ENCODE results near the gene MUC4.

DNA sequence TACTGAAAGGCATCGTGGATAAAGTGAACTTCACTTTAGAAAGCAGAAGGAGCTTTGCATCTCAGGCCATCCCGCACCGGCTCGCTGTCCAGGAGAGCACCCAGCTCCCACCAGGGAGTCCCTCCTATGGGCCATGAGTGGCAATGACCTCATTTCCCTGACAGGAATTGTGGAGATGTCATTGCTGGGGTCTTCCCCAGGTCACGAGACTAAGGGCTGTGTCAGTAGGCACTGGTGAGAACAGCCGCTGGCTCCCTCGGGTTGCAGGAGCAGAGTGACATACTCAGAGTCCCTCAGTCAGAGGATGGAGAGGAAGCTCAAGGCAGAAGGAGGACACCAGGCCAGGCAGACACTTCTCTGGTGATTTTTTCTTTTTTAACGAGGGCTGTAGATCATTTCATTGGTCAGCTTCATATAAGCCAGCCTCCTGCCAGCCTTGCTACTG, 97.2 kb downstream of the XXYLT1 start:
- PRO-cap: no peak
- RAMPAGE, long total RNA, 2 experiments: no peak in any of the 2 experiments

GRCh38 chr3:195178018-195178880, 92.7 kb downstream of the XXYLT1 start:
- PRO-cap: no peak
- RAMPAGE, long total RNA, 2 experiments: no peak in any of the 2 experiments

DNA sequence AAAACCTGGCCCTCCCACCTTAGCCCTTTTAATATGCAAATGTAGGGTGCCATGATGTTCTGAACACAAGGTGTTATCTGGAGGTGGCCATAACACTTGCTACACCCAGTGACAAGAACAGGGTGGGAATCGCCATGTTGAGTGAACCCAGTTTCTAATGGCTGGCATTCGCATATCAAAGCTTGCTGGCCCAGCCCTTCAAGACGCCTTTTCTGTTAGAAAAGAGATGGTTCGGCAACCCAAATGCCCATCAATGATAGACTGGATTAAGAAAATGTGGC, 28.3 kb downstream of the XXYLT1 start:
- PRO-cap: no peak
- RAMPAGE, long total RNA, 2 experiments: no peak in any of the 2 experiments

DNA sequence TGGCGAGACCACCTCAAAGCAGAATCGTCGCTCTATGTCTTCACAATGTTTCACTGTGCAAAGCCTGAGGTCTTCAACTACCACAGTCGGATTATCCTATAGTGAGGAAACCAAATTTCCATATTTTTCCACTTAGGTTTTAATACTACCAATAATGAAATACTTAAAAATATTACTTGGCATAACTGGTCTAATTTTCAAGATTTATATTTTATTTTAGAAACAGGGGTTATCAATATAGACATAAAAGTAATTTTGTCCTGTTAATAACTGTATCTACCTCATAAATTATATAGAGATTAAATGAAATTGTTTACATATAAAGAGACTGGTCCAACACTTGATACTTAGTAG, 36.2 kb upstream of the XXYLT1 start:
- PRO-cap: no peak
- RAMPAGE, long total RNA, 2 experiments: no peak in any of the 2 experiments

- PRO-cap: unidirectional peak, plus-strand start at chr3:195542778; bidirectional peak, plus-strand start at chr3:195542918, minus-strand start at chr3:195542843
- RAMPAGE, long total RNA, 2 experiments: no peak in any of the 2 experiments
Observed at GRCh38 chr3:195542565-195543046, 519 bp downstream of the PPP1R2 start.

GRCh38 chr3:195583063-195583445, 686 bp downstream of the APOD start:
- PRO-cap: no peak
- RAMPAGE, long total RNA, 2 experiments: no peak in any of the 2 experiments

GRCh38 chr3:195612175-195612701, 28.5 kb upstream of the APOD start:
- PRO-cap: no peak
- RAMPAGE, long total RNA, 2 experiments: no peak in any of the 2 experiments

- PRO-cap: no peak
- RAMPAGE, long total RNA, 2 experiments: no peak in any of the 2 experiments
Observed at GRCh38 chr3:195693483-195694461, 27.0 kb upstream of the MUC20 start.

GRCh38 chr3:195801636-195802723, 9.7 kb downstream of the MUC4 start:
- PRO-cap: no peak
- RAMPAGE, long total RNA, 2 experiments: no peak in any of the 2 experiments

- PRO-cap: no peak
- RAMPAGE, long total RNA, 2 experiments: start-site peak on the minus strand in 2 of 2 experiments, at chr3:195811867-195811934 at its widest, 130 to 746 reads per replicate
Observed at GRCh38 chr3:195811550-195812264, at the start of gene MUC4. Gene MUC4 (minus strand): TSS chr3:195811929.

GRCh38 chr3:195849673-195850050, 37.9 kb upstream of the MUC4 start:
- PRO-cap: no peak
- RAMPAGE, long total RNA, 2 experiments: no peak in any of the 2 experiments

GRCh38 chr3:195877313-195877645, 31.1 kb downstream of the TNK2 start:
- PRO-cap: no peak
- RAMPAGE, long total RNA, 2 experiments: no peak in any of the 2 experiments

GRCh38 chr3:195898355-195898810, 10.0 kb downstream of the TNK2 start:
- PRO-cap: no peak
- RAMPAGE, long total RNA, 2 experiments: no peak in any of the 2 experiments

DNA sequence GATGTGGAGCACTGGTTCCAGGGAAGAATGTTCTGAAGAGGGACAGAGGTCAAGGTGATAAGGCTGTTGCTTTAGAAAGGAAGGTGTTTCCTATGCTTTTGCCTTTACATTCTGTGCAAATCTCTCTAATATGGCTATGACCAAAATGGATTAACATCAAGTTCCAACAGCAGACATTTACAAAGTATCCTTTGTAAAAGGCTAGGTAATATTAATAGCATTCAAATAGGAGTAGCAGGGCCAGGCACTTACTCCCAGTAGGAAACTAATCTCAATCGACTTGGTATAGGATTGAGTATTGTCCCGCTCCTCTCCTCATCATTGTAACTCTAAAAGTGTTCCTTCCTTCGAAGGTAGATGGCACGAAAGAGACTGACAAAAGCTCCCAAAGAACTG, 21.2 kb downstream of the SLC51A start:
- PRO-cap: no peak
- RAMPAGE, long total RNA, 2 experiments: no peak in any of the 2 experiments

- PRO-cap: no peak
- RAMPAGE, long total RNA, 2 experiments: no peak in any of the 2 experiments
Observed at GRCh38 chr3:196355493-196356221, 17.5 kb upstream of the TM4SF19 start.

DNA sequence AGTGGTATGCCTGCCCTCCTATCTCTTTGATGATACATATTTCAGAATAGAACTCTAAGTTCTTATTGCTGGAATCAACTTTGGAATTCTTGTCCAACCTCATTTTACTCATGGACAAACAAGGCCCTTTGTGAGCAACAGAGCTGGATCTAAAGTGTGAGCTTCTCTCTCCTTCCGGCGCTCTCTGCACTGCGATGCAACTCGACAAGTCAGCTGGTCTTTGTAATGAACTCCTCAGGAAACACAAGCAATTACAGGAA, 20.3 kb upstream of the NRROS start:
- PRO-cap: no peak
- RAMPAGE, long total RNA, 2 experiments: no peak in any of the 2 experiments

DNA sequence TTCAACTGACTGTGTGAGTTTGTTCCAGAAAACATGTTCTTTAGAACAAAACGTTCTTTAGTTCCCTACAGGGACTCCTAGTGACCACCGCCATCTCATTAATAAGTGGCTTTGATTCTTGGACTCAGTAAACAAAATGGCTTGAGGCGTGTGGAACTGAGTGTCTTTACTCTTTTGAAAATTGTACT, 15.5 kb upstream of the NRROS start:
- PRO-cap: no peak
- RAMPAGE, long total RNA, 2 experiments: no peak in any of the 2 experiments

- PRO-cap: no peak
- RAMPAGE, long total RNA, 2 experiments: no peak in any of the 2 experiments
Observed at GRCh38 chr3:197062988-197063710, 33.5 kb upstream of the MELTF start.

DNA sequence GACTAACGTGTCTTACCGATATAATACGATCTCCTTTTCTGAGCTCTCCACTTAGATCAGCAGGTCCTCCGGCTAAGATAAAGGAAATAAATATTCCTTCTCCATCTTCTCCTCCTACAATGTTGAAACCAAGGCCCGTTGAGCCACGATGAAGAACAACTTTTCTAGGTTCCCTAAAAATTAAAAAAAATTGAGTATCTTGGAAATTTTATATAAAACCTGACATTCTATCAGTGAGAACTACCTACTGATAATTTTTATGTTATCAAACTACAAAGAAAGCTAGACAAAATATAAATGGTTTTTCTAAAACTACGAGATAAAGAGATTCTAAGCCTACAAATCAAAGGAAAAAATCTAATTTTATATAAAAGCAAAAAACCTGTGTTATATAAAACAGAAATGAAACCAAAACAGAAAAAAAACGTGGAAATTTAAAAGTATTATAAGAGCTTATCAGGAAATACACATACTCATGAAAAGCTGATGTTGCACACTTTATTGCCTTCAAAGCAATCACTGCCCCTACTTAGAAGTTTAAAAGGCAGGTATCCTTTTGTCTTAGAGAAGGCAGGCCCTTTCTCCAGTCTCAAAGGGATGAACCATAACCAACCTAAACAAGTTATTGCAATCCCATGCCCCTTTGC, 86.4 kb upstream of the MELTF start:
- PRO-cap: no peak
- RAMPAGE, long total RNA, 2 experiments: no peak in any of the 2 experiments

DNA sequence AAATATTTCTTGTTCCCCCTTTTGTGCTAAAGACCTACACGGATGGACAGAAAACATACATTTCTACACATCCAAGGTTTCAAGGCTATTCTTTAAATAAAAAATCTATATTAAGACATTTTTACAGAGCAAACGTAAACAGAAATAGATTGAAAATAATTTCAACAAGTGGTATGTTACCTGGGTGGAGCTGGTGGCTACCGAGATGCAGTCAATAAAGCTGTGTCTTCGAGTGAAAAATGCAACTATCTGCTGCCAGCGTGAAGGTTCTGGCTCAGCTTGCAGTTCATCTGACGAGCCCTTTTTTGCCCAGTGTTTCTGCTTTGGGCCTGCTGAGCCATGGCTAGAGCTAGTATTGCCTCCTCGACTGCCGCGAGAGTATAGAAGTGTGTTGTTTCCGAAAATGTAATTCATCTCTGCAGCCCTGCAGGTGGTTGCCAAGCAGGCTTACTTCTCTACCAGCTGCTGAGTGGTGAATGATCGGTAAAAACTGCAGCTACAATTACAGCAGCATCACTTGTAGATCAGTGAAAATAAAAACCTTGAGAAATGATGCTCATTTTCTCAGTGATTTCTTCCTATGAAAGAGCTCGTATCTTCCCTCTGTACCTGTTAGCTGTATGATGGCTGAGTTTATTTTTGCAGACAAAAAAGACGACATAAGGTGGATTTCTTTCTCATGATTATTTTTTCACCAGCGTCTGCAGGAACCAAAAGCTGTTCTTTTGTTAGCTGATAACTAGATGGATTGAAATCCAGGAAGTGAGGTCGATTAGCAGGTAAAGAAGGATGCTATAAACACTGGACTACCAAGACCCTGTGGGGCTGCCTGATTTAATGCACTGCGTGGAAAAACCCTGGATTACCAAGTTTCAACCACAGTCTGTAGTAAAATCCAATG, 114.8 kb downstream of the DLG1 start:
- PRO-cap: no peak
- RAMPAGE, long total RNA, 2 experiments: no peak in any of the 2 experiments

Data from prostate gland (tissue), 2 donors.